HT1080 (cell line): ENCODE measurements around the genes ANKRD33B, TRIO and FBXL7.

DNA sequence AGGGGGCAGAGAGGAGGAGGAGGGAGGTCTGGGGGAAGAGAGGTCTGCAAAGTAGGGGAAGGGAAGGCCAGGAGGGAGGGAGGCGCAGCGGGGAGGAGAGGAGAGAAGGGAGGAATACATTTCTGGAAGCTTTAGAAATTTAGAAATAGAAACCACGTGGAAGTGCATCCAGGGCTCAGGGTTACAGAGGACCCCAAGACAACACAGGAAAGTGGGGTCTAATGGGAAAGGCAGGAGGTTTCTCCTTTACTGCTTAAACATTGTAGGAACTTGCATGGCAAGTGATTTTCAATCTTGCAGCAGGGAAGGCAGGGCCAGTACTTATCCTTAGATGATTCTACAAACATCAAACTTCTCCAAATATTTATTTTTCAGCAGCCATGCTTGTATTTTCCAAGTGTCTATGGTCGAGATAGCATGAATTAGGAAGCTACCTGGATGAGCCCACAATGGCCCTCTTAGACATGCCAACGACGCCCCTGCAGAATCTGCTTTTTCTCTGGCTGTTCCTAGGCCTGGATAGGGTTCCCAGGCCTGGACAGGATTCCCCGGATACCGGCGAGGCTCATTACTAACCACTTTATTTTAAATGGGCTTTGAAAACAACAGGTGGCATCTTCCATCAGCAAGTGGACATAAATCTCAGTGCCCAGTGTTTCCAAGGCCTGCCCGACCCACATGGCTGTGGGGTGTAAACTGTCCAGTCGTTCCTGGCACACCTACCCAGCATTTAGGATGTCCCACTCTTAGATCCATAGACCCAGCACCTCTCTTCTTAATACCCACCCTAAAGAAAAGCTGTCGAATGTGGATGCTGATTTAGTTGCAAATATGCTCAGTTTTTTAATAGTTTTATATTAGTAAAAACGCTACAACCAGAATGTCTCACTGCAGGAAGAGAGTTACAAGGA lies 1.1 kb downstream of the CMBL start:
RAMPAGE:
- cytosol, long total RNA, result no peak
- long total RNA, result no peak
- nucleus, long total RNA, result no peak

DNA sequence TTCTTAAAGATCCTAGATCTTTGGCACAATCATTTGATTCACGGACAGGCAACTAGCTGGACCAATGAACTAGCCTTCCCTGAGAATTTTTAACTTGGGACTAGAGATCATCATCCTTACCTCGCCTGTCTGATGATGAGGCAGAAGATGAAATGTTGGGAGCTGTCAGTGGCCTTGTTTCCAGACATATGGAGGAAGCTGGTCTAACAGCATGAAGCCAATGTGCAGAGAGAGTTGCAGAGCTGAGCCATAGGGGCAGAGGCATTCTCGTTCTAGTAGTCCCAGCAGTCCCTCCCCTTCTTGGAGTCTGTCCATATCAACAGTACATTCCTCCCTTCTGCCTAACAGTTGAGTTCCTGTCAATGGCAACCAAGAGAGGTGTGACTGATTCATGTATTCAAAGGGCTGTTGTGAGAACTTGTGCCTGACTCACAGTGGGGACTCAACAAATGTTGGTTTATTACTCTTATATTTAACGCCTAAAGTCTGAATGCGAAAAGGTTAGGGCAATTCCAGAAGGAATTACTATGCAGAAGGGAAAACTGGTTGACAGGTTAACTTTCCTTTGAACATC lies 2.0 kb upstream of the MARCHF6 start:
RAMPAGE:
- cytosol, long total RNA, result no peak
- long total RNA, result no peak
- nucleus, long total RNA, result no peak

DNA sequence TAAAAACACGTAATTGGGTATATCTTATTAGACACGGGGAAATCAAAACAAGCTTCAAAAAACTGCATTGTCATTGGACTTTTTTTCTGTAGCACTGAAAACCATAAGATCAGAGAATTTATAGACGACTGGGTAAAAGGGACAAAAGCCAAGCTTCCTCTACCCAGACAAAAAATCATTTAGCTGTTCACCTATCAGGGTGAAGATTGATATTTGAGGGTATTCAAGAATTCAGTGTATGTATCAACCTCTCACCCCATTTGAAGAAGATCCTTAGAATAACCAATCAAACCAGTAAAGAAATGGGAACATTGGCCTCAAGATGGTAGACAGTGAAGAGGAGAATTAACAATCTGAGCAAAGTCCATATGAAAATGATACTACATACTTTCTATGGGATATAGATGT lies 19.3 kb upstream of the ROPN1L start:
RAMPAGE:
- cytosol, long total RNA, result no peak
- long total RNA, result no peak
- nucleus, long total RNA, result no peak

DNA sequence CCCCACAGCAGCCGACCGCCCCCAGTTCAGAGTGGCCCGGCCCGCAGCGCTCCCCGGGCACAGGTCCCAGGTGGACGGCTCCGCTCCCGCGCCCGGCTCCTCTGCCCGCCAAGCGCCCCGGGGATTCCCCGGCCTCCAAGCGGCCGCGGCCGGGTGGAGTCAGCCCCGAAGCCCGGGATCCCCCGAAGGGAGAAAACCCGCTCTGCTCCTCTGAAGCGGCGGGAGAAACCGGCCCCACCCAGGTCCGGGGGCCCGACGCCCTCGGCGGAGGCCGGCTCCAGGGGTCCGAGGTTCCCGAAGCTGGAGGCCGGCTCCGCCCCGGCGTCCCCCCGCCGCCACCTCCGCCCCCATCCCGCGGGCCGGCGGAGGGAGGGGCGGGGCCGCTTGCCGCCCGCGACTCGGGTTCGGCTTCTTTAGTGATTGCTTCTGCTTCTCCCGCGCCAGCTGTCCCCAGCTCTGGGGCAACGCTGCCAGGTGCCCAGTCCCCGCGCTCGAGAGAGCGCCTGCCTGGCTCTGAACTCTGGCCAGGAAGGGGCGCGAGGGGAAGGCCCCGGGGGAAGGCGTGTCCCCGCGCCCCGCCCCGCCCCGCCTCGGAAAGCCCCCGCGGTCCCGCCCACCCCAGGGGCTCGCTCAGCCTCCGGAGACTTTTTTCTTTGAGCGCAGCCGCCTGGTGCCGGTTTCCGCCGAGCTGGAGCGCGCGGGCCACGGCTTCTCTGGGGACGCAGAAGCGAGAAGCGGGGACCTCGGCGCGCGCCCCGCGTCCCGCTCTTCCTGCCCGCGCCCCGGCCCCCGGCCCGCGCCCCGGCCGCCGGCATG lies at the start of gene ANKRD33B:
TSS of gene ANKRD33B (plus strand) at position 416 of the 816 bp plus-strand sequence.
RAMPAGE:
- cytosol, long total RNA, result no peak
- long total RNA, result no peak
- nucleus, long total RNA, result no peak

RAMPAGE:
- cytosol, long total RNA, result no peak
- long total RNA, result no peak
- nucleus, long total RNA, result no peak
Measured at GRCh38 chr5:10626622-10627146, 62.8 kb downstream of the ANKRD33B start.

DNA sequence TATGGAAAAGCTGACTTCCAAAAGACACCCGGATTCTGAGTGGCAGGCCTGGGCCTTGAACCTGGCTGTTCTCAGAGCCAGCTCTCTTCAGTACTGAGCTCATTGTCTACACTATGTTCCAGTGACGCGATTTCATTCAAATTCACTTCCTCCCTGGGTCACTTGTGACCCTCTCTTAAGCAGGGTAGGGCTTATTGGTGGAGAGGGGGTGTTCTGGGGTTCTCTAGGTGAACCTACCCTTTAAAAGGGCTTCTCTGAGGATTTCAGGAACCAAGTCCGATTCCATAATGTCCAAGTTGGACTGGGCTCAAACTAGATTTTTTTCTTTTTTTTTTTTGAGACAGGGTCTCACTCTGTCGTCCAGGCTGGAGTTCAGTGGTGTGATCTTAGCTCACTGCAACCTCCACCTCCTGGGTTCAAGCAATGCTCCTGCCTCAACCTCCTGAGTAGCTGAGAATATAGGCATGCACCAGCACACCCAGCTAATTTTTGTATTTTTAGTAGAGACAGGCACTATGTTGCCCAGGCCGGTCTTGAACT lies 70.3 kb downstream of the ANKRD33B start:
RAMPAGE:
- cytosol, long total RNA, result no peak
- long total RNA, result no peak
- nucleus, long total RNA, result no peak

GRCh38 chr5:10702203-10702596 lies 58.8 kb downstream of the DAP start:
RAMPAGE:
- cytosol, long total RNA, result no peak
- long total RNA, result no peak
- nucleus, long total RNA, result no peak

DNA sequence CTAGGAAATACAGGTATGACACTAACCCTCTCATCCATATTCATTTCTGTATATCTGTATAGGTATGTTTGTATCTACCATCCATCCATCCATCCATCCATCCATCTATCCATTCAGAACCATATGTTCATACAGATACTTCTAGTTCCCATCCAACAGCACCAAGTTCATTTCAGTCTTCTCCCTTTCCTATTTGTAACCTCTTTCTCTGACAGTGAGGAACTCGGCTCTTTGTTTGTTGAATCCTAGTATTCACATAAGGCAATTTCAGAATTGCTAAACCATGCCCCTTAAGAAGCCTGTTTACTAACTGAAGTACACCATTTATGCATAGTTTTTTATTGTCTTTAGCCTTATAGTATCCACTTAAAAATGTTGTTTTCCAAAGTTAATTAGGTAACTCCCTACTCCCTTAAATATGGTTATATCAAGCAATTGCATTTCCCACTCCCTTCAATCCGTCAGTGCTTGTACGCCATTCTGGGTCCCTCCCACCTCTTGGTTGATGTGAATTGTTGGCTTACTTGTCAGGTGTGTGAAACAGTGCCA lies 18.1 kb downstream of the DAP start:
RAMPAGE:
- cytosol, long total RNA, result no peak
- long total RNA, result no peak
- nucleus, long total RNA, result no peak

DNA sequence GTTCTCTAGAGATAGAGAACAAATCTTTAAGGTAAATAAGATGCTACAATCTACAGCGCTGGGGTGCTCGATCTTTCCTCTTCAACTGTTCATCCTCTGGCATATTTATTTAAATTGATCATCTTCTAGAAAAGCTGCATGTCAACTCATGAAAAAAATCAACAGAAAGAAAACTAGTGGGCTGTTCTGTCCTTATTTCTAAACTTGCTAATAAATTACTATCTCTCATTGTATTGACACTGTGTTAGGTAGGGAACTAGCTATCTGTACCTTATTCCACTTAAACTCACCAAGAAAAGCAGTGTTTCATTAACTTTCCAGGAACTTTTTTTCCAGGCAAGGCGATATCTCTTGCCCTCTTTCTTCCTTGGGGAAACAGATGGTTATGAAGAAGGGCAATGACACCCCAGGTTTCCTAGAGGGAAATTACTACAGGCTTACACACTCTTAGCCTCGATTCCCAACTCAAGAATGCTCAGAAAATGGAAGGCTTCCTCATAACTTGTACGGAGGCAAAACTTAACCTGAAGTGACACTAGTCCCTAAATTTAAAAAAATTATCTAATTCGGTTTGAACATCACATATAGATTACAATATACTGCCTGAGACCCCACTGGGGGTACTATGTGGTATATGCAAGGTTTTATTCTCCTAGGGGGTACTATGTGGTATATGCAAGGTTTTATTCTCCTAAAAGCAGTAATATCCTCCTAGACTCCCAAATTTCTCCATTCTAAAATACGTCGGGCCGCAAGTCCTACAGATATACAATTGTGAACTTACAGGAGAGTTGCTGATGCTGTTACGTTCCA lies 15.4 kb downstream of the DAP start:
RAMPAGE:
- cytosol, long total RNA, result no peak
- long total RNA, result no peak
- nucleus, long total RNA, result no peak

GRCh38 chr5:12667651-12668110 lies 763.4 kb upstream of the CTNND2 start:
RAMPAGE:
- cytosol, long total RNA, result no peak
- long total RNA, result no peak
- nucleus, long total RNA, result no peak

DNA sequence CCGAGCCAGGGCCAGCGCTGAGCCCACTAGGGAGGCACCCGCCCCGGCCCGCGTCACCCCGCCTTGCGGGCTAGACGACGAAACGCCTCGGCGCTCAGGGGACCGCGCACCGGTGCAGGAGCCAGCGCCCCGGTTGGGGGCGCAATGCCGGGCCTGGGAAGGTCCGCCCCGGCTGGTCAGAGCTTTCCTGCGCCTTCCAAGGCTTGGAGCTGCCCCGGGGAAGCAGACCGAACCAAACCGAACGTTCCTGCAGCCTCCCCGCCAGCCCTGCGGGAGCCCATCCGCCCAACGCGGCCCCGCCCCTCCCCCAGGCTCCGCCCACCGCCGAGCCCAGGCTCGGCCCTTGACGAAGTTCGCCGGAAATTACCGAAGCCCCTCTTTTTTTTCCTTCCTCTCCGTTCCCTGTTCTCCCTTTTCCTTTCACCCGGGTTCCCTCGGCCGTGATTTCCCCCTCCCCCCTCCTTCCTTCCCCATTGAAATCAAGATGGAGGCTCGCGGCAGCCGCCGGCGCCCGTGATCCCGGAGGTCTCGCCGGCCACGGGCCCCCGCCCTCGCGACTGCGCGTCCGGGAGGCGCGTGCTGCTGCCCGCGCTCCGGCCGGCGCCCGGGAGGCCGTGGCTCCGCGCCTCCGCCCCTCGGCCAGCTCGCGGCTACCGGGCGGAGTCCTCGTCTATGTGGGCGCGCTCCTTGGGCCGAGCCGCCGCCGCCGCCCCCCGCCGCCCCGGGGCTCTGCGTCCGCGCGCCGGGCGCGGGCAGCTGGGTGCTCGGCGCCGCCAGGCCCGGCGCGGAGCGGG lies at the start of gene TRIO:
TSS of gene TRIO (plus strand) at position 473 of the 794 bp plus-strand sequence.
RAMPAGE:
- cytosol, long total RNA, result no peak
- long total RNA, result no peak
- nucleus, long total RNA, result no peak

DNA sequence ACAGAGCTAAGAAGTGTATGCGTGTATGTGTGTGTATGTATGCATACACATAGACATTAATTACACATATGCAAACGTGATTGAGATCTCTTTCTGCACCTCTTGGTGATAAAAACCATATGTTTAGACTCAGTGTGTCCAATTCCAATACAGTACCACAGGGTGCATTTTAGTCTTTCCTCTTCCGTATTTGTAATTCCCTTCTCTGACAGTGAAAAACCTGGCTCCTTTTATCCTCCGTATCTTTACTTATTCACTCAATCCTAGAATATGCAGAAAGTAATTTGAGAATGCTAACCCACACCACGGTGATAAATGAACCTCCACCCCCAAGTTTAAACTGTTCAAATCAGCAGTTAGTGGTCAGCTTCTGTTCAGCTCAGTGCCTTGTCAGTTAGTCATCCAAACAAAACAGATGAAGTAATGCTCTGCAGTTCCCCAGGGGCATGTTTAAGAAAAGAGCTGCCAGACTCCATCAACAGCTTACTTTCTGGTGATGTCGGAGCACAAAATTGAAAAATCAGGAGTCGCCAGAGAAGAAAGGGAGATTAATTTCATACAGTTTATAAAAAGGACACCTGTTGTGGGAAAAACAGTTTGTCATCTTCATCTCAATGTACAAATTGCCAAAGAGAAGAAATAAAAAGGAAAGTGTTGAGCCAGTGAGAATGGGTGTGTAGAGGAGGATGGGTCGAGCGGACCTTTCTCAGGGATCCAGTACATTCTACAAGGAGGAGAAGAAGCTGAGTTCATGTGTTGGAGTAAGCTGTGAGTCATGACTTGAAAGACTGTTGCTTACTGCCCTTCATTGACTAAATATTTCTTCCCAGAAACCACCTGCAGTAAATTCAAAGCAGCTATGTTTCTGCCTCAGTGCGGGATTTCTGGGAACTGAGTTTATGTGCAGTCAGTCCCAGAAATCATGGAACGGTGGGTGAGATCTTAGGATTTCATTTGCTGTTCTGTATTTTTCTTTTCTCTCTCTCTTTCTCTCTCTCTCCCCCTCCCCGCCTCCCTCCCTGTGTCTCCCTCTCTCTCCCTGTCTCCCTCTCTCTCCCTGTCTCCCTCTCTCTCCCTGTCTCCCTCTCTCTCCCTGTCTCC lies 13.6 kb downstream of the TRIO start:
RAMPAGE:
- cytosol, long total RNA, result start-site peak on the plus strand centred at position 398 of the sequence, 111 bp wide, 6 and 16 reads in 2 replicates
- long total RNA, result no peak
- nucleus, long total RNA, result no peak

DNA sequence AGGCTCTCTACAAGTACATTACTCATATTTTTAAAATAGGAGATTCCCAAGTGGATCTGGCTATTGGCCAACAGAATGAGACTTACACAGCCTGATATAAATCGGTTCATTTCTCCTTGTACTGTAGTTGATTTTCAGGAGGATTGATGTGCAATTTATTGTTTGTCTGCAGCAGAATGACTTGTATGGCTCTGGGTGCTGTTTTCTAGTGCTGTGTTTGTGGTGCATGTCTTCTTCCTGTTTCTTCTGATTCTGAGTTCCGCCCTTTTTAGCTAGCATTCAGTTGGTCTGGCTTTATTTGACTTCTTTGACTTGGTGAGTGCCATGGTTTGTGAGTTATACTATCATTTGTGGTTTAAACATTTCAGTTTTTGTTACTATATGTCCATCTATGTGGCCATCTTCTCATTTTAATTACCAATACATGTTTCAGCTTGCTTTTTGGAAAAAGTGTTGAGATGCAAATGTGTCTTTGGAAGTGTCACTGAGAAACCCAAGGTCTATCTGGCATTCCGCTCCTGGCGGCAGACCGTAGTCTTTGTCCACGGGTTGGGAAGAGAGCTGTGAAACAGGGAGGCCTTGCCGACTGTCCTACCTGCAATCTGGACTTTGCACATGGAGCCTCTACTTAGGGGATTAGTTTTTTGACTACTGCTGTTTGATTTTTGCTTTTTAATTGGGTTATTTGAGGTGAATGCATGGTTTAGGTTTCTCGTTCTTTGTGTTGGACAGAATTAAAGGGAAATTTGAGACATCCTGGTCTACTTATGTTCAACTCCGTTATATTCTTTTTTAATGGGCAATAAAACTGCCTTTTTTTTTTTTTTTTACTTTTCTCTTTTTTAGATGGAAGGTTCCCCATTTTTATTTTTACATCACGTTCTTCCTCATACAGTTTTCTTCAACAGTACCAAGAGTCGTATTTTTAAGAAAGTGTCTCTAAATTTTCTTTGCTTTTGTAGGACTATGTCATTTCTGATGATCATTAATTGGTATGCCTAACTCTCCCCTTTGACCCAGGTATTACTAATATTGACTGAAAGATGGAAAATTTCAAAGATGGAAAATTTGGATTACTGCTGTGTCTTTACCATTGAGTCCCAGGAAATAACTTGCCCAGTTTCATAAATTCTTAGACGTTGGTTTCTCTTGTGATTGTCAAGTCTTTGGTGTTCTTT lies 25.6 kb downstream of the TRIO start:
RAMPAGE:
- cytosol, long total RNA, result no peak
- long total RNA, result no peak
- nucleus, long total RNA, result no peak

RAMPAGE:
- cytosol, long total RNA, result no peak
- long total RNA, result no peak
- nucleus, long total RNA, result no peak
Measured at GRCh38 chr5:14202474-14202929, 59.4 kb downstream of the TRIO start.

DNA sequence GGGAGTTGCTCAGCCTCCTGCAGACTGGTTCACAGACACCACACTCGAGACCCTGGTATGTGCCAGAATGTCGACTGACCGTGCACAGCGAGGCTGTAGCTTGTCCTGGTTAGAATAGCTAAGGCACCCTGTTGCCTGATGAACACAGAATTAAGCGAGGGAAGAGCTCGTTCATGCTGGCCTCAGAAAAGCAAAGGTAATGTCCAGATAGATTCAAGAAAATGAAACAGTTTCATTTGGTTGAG lies 71.3 kb upstream of the OTULINL start:
RAMPAGE:
- cytosol, long total RNA, result no peak
- long total RNA, result no peak
- nucleus, long total RNA, result no peak

RAMPAGE:
- cytosol, long total RNA, result no peak
- long total RNA, result no peak
- nucleus, long total RNA, result no peak
Measured at GRCh38 chr5:14699582-14700603, 35.4 kb downstream of the OTULIN start.

RAMPAGE:
- cytosol, long total RNA, result no peak
- long total RNA, result no peak
- nucleus, long total RNA, result no peak
Measured at GRCh38 chr5:14702544-14702831, 38.0 kb downstream of the OTULIN start.

GRCh38 chr5:14864529-14864728 lies 7.1 kb downstream of the ANKH start:
RAMPAGE:
- cytosol, long total RNA, result no peak
- long total RNA, result no peak
- nucleus, long total RNA, result no peak

DNA sequence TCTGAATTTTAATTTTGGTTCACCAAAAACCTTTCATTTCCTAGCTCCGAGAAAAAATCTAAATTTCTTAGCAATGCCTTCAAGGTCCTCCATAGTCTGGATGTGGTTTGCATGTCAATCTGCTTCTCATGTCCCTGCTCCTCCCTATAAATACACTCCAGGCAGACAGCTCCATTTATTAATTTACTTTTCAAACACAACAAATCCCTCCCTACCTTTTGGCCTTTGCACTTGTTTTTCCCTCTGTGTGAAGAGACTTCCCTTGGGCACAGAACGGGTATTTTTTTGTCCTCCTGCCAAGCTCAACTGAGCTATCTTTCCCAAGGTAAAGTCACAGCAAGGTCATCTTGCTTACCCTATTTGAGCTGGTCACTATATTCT lies 159.5 kb upstream of the ANKH start:
RAMPAGE:
- cytosol, long total RNA, result no peak
- long total RNA, result no peak
- nucleus, long total RNA, result no peak

DNA sequence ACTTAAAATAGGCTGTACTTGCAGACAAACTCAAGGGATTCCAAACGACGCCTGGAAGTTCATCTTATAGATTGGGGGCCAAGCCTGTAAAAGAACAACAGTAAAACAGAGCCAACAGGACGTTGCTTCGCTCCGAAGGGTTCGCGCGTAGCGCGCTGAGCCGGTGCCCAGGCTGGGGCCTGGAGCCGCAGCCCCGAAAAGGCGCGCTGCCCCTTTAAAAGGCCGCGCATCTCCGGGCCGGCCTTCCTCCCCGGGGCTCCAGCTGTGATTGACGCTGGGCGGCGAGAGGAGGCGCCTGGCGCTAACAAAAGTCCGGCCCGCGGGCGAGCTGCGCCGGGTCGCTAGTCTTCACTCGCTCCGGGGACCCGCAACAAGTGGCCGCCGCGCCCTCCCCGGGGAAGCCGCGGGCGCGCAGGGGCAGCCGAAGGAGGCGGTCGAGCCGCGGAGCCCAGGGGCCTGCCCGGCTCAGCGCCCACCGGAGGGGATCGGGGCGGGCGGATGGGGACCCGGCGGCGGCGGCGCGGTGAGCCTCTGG lies at the start of gene FBXL7:
TSS of gene FBXL7 (plus strand) at position 333 of the 535 bp plus-strand sequence.
RAMPAGE:
- cytosol, long total RNA, result no peak
- long total RNA, result no peak
- nucleus, long total RNA, result no peak